ENCODE measurements around the genes GMIP, ZNF714 and ZNF429.

- PRO-cap, result no peak
Measured at GRCh38 chr19:19546689-19547343, 8.8 kb downstream of the CILP2 start.

DNA sequence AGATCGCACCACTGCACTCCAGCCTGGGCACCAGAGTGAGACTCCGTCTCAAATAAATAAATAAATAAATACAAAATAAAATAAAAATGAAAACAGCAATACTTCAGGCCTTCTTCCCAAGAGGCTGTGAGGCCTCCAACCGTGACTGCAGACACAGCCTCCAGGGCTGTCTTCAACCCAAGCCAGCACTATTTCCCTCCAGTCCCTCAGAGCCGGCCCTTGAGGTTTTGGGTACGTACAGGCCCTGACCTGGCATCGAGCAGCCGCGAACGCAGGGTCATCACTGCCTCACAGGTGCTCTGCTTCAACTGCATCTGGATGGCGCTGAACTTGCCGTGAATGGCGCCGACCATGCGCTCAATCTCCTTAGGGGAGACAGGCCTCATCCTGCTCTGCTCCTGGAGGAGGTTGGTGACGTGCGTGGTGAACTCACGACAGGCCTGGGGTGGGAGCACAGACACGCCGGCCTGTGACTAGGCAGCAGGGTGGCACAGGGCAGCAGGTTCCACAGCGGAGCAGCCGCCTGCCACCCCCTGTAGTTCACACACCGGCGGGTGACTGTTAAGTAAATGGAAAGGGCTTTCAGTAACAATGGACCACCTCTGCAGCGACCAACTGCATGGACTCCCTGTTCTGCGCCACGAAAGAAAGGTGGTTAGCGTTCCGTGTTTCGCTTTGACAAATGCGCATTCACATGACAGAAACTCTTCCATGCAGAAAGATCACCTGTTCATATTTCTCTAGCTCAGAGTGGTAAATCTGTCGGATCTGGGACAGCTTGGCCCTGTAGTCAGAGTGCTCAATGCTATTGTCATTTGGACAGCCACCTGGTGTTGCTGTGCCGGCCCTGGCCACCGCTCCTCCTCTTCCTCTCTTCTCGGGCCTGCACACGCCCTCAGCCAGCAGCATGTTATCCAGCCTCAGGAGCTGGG is 32.1 kb downstream of the CILP2 start:
- PRO-cap, result no peak

DNA sequence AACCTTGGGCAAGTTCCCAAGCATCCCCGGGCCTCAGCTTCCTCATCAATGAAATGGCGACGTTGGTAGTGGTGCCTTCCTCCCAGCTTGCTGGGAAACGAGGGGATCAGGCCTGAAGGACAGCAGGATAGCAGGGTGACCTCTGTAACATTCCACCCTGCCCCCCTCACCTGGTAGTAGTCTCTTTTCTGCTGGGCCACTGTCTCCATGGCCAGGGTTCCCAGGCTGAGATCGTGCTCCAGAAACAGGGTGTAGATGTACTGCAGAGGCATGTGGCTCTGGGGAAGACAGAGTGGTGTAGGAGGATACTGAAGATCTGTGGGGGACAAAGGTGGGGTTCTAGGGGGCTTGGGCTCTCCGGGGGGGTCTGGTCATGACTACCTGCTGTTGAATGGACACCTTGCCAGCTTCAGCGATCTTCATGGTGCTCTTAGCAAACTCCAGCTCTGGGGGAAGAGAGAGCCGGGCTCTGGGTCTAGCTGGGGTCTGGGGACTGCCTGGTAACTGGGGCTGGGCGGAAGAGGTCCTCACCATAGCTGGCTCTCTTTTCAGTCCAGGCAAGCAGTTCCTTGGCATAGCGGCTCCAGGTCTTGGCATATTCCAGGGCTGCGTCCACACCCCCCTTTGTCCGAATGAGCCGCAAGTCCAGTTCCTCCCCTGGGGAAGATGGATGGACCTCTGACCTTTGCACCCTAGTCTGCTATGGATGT is 3.4 kb downstream of the GMIP start:
- PRO-cap, result no peak

DNA sequence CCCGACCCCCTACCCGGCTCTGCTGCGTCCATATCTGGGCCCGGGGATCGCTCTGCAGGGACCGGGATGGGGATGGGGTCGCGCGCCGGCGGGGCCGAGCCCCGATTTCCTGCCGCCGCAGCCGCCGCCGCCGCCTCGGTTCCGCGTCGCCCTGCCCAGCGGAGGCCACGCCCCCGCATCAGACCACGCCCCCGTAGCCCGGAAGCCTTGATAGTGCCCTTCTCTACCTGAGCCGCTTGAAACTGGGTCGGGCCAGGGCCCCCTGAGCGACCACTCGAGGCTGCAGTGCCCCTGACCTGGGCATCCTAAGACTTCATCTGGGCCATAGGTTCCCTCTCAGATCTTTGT is at the start of gene GMIP:
TSS of gene GMIP (minus strand) at position 160 of the 348 bp plus-strand sequence.
- PRO-cap, result bidirectional peak, plus-strand start at position 239 of the sequence, minus-strand start at position 111 of the sequence

GRCh38 chr19:19643846-19644380 is 456 bp upstream of the GMIP start:
- PRO-cap, result no peak

DNA sequence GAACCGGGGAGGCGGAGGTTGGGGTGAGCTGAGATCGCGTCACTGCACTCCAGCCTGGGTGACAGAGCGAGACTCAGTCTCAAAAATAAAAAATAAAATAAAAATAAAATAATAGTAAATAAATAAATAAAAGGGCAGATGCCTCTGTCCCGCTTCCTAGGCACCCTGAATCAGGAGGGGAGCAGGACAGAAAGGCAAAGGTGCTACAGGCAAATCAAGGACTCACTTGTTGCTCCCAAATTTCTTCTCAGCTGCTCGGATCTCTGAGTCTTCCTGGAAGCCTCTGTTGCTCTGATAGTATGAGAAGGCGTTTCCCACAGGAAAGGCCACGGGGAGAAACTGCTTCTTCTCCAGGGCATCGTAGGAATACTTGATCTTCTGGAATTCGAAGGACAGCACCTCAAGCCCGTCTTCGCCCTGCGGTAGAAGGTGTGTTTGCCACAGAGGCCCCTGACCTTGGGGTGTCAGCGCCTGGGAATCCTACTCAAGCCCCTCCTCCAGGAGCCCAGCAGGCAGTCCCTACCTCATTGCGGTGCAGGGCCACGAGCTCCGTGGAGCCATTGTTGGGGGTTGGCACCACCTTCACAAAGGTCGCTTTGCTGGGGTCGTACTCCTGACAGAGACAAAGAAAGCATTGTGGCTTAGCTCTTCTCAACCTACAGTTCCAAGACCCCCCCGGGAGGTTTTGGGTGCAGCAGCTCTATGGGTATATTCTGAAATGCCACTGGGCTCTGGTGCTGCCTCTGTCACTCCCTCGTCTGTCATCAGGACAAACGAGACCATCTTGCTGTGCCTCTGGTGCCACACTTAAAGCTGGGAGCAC is 3.9 kb downstream of the ATP13A1 start:
- PRO-cap, result no peak

DNA sequence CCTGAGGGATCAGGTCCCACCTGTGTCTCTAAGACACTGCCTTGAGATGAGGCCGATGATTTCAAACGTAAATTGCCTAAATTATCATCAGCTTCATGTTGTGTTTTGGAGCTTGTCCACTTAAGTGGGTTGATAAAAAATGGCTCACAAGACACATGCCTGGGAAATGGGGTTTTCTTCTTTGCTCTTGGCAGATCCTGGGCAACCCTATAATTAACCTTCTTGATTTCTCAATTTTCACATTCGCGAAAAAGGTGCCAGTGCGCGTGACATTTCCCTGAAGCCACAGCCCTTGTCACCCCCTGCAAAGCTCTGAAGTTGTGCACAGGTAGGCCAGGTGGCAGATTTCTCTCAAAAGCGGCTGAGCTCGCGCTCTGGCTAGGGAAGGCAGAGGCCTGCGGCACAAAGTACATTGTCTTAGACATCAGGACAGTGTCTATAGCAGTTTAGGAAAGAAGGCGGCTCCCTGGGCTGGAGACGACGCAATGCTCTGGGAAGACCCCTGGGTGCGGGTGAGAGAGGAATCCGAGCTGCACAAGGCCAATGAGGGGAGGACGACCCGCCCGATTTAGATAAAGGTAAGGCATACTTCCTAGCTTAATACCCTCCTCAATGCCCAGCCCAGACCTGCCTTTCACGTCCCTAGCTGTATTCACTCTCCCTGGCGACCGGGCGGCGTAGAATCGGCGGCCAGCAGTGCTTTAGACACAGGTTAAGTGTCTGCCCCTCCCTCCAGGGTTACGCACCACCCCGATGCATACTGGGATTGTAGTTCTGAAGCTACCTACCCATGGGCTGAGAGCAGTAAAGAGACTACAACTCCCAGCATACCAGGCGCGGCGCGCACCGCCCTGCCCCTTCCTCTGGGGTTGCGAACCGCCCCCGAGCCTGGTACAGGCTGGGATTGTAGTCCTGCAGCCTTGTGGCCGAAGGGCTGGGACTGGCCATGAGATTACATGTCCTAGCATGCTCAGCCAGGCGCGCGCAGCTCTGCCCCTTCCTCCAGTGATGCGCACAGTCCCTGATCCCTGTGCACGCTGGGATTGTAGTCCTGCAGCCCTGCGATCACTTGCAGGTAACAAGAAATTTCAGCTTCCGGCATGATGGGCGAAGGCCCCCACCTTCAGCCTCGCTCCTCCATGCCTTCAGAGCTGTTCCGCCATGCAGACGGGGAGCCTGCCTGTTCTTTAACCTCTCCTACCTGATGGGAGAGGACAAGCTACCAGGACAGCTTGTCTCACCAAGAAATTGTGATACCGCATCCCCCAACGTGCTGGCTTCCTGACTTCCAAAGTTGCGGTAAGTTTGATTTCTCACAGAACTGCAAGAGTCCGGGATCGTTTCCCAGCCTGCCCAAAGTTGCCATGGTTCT is 43.3 kb upstream of the ZNF14 start:
- PRO-cap, result bidirectional peak, plus-strand start at position 1,091 of the sequence, minus-strand start at position 685 of the sequence

GRCh38 chr19:20167645-20168118 is 668 bp downstream of the ZNF486 start:
- PRO-cap, result no peak

GRCh38 chr19:20248267-20248883 is 81.4 kb downstream of the ZNF486 start:
- PRO-cap, result no peak

DNA sequence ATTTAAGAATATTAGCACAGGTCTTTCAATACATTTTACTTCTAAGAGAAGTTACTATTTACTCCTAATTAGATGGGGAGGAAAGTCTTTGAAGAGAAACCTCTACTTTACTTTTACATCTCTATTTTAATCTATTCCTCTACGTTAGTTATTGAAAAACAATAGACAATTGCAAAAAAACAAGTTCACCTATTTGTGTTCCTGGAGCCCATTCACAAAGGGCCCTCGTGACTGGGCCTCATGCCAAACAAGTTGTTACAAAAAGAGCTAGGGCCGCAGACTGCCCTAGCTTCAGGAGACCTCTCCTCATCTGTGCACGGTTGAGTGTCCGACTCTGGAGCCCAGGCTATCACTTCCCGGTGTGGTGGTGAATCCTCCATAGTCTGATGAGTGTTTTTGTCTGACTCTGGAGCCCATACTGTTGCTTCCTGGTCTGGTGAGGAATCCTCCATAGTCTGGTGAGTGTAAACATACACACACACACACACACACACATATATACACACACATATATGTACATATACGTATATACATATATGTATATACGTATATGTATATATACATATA is 190.9 kb downstream of the ZNF486 start:
- PRO-cap, result no peak

GRCh38 chr19:20422558-20423159 is 142.9 kb downstream of the ZNF737 start:
- PRO-cap, result no peak

- PRO-cap, result no peak
Measured at GRCh38 chr19:20613347-20614277, 47.8 kb downstream of the ZNF626 start.

DNA sequence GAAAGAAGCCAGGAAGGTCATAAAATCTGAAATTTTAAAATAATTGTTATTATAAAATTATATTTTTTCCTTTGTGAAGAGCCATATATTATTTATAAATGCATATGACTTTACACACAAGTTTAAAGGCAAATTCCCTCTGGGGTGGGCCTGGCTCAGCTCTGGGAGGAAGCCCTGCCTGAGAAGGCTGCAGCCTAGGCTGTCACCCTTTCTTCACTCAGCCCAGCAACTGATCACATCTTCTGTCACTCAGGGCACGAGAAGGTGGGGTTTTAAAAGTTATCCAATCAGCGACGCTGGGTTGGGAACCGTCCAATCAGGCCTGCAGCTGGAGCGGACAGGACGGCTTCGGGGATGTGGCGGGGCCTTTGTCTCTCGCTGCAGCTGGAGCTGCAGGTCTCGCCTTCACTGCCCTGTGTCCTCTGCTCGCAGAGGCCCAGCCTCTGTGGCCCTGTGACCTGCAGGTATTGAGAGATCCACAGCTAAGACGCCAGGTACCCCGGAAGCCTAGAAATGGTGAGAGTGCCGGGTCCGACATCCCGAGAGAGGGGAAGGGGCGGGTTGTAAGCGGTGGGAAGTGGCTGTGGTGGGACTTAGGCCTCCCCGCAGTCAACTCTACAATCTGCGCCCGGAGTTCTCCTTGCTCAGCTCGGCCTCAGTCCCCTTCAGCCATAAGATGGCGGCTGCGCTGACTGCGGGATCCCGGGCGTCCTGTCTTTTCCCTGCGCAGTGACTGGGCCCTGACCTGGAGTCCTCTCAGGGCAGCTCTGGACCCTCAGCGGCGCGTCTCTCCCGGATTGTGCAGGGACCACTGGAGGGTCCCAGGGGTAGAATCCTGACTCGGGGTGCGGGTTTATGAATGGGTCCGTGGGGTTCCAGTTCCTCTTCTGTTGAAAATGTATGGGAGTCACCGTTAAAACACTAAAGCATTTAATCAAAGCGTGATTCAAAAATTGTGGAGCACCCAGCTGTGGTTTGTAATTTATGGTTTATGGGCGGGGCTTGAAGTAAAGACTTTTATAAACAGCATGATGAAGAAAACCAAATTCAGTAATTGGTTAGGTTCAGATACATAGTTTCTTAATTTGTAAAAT is at the start of gene ZNF714:
TSS of gene ZNF714 (plus strand) at position 371 of the 1,094 bp plus-strand sequence.
- PRO-cap, result bidirectional peak, plus-strand start at position 340 of the sequence, minus-strand start at position 219 of the sequence; unidirectional peak, minus-strand start at position 889 of the sequence

DNA sequence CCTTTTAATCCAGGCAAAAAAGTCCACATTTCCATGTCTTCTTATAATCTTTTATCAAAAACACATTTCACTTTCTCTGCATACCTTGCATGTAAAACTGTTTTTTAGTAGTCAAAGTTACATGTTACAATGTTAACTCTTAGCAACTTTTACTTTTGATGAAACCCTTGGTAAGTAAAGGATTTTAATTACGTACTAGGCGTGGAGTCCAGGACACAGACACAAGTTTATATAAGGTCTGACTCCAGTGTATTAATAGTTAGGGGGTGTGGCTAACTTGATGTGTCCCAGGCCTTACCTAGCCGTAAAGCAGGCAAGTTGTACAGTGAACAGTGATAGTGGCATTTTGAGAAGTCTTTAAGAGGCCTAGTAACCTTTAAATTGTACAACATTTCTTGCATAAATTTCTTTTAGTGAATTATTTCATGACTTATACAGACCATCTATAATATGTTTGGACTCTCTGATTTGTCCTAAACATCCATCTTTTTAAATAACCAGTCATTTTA is 5.8 kb downstream of the ZNF714 start:
- PRO-cap, result no peak

- PRO-cap, result no peak
Measured at GRCh38 chr19:21197562-21198023, 55.8 kb downstream of the ZNF431 start.

DNA sequence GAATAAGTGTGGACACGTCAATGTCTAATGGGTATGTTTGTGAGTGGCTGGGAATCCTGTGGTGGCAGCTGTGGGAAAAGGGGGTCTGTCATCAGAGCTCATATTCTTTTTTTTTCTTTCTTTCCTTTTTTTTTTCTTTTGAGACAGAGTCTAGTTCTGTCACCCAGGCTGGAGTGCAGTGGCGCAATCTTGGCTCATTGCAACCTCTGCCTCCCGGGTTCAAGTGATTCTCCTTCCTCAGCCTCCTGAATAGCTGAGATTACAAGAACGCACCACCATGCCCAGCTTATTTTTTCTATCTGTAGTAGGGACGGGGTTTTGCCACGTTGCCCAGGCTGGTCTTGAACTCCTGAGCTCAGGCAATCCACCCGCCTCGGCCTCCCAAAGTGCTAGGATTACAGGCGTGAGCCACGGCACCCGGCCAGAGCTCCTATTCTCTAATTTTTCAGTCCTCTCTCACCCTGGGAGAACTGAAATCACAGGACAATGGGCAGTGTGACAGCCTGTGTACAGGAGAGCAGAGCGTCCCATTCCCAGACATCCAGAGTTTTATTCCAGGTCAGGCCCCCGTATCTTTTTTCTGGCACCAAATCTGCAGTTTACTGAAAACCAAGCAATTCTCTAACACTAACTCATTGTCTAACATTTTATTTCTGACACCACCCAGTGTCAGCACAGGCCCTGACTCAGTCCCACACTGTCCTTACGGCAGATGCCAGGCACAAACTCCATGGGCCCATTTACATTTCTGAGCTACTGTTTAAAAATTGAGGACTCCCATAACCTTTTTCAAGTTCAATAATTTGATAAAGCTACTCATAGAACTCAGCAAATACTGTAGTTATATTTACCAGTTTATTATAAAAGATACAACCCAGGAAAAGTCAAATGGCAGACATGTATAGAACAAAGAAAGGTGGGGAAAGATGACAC is 6.8 kb downstream of the ZNF708 start:
- PRO-cap, result no peak

GRCh38 chr19:21398382-21398893 is 1.5 kb downstream of the ZNF493 start:
- PRO-cap, result no peak

DNA sequence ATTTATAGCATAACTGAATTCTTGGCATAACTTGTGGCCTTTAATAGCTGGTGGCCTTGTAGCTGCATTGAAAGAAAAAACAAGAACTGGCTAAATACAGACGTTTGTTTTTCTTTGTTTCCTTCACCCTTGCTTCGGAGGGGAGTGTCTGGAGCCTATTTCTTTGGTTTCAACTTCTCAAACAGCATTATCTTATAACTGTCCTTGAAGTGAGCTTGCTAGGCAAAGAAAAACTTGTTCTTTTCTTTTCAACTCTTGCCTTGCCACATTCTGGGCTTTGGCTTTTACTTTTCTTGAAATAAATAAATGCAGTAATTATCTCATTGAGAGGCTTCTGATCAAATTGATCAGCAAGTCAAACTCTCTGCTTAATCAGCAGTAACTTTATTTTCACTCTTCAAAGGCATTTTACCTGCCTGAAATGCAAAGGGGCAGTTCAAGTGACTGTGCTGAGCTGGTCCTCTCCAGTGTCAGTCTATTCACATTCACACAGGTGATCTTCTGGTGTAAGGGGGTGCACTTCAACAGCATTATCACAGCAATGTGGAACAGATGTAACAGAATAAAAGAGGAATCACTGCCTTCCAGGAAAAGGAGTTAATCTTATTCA is 44.0 kb downstream of the ZNF493 start:
- PRO-cap, result no peak

GRCh38 chr19:21505056-21506354 is at the start of gene ZNF429:
ZNF429 (plus strand) TSS chr19:21505602.
- PRO-cap, result bidirectional peak, plus-strand start at chr19:21505604, minus-strand start at chr19:21505512; bidirectional peak, plus-strand start at chr19:21506089, minus-strand start at chr19:21505985

- PRO-cap, result no peak
Measured at GRCh38 chr19:21510575-21510965, 5.2 kb downstream of the ZNF429 start.

Data from colic lymph node (tissue), 1 donor.